ENCODE measurements around a stretch of chr22.

- RAMPAGE, long total RNA = no peak
- RRBS = 1% methylated on average over 27 of the region's 82 CpGs
These were observed 546 bp downstream of the CELSR1 start for GRCh38 chr22:46536844-46537304.

DNA sequence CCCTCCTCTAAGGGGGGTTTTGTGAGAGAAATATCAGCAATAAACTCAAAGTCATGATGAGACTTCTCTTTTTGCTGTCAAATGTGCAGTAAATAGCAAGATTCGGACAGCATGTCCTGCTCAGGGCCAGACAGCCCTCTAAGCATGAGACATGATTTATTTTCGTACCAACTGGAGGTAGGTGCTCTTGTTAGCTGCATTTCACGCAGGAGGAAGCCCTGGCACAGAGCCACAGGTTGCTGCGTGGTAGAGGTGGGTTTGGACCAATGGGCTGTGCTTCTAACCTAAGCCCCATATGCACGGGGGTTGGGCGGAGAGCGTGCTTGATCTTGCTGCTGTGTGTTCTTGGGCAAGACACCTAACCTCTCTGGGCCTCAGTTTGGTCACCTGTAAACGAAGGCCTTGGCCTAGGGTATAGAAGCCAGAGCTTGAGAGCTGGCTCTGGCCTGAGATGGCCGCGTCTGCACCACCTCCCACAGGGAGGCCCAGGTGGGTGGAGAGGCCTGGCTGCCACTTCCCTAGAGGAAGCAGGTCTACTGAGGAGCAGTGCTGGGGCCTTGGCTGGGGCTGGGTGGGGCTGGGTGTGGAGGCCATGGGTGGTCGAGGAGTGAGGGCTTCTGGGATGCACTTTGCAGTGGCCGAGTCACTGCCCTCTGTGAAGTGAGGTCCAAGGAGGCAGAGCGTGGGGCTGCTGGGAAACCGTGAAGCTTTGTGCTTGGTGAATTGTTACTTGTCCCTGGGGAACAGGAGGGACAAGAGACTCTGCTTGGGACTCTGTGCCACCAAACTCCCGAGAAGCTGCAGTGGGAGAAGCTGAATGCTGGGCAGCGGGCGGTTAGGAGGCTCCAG, 38.5 kb upstream of the GRAMD4 start:
- RAMPAGE, long total RNA = no peak
- RRBS = no CpG with 5 or more reads among the region's 17 CpGs

DNA sequence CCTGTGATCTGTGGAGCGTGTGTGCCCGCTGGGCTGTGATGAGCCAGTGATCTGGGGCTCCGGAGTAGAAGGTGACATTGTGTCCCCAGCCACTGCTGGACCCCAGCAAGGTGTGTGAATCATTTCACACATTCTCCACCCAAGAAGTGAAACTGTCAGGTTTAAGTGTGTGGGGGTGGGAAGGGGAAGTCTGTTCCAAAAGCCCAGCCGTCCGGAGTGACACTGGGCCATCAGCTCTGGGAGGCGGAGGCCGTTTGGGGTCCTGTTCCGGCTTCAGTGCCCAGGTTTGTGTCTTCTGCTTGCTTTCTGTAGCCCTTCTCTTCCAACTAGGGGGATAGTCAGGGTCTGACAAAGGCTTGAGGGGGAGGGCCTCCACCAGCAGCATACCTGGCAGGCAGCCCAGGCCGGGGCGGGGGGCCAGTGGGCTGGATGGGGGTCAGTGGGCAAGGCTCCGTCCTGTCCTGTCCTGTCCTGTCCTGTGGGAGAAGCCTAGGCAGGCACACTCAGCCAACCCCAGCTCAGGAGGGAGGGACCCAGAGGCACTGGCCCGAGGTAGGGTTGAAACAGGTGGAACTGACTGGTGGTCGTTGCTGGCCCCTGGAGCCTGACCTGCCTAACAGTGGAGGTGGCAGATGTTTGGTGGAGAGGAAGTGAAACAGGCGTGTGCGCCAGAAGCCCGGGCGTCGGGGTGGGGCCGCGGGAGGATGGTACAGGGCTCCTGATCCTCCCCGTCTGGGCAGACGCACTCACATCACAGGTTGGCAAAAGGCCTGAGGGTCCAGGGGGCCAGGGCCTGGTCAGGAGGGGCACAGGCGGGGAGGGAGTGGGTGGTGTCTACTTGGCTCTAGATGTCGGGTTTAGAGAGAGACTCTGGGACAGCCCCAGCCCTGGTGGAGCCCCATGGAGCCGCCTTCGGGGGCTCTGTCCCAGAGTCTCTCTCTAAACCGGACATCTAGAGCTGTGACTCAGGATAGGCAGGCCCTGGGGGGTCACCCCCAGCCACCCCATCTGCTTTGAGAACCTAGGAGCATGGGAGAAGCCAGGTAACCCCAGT, 32.7 kb upstream of the GRAMD4 start:
- RAMPAGE, long total RNA = no peak
- RRBS = 45% methylated on average over 4 of the region's 27 CpGs

DNA sequence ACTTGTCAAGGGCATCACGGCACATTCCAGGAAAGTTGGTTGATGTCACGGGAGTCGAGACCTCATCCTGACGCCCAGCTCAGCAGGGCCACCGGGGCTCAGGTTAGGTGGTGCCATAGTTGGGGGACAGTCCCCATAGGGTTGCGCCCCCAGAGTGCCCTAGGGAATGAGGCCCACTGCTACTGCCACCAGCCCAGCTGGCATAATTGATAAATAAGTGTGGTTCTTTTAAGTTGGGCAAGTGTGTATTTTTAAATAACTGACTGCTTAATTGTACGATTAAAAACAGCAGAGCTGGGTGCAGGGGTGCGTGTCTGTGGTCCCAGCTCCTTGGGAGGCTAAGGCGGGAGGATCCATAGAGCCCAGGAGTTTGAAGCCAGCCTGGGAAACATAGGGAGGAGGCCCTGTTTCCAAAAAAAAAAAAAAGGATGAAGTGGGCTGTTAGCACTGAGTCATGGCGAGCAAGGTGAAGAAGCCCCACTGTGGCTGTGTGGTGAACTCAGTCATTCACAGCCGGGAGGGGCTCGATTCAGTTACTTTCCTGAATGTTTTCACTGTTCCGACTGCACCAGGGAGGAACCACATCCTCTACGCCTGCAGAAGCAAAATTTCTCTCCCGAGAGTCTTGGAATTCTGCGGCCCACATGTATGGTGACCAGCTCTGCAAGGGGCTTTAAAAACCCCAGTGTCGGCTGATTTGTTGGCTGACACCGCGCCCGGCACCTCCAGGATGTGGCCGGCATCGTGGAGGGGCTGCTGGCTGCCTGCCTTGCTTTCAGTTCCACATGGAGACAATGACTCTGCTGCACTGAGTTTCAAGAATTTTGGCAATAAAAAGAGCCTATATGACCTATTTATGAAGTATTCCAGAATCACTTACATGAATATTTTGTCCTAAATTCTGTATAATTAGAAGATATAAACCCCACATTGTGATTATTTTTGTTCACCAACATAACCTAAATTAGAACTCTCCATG, 27.9 kb upstream of the GRAMD4 start:
- RAMPAGE, long total RNA = no peak
- RRBS = no CpG with 5 or more reads among the region's 22 CpGs

DNA sequence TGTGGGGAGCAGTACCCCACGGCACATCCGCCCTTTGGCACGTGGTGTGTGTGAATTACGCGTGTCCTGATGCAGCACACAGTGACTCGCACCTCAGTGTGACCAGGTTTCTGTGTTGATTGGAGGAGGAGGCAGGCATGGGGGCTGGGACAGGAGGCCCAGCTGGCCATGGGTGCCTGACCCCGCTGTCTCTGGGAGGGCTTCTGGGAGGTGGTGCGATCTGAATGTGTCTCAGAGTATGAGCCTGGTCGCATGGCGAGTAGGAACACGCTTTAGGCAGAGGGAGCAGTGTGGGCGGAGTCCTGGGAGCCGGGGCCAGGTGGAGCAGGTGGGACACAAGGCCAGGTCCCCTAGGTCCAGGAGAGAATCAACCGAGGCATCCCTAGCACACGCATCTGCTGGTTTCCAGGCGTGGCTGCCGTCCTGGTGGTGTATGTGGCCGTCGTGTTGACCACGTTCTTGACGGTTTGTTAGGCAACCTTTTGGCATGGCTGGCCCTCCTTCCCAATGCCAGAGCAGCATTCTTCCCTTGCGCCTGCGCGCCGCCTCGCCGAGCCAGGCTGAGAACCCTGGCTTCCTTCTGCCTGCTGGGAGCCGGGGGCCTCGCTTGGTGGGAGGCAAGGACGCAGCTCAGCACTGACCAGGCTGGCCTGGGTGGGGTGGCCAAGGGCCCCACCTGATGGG, 5.8 kb downstream of the GRAMD4 start:
- RAMPAGE, long total RNA = no peak
- RRBS = no CpG with 5 or more reads among the region's 30 CpGs

DNA sequence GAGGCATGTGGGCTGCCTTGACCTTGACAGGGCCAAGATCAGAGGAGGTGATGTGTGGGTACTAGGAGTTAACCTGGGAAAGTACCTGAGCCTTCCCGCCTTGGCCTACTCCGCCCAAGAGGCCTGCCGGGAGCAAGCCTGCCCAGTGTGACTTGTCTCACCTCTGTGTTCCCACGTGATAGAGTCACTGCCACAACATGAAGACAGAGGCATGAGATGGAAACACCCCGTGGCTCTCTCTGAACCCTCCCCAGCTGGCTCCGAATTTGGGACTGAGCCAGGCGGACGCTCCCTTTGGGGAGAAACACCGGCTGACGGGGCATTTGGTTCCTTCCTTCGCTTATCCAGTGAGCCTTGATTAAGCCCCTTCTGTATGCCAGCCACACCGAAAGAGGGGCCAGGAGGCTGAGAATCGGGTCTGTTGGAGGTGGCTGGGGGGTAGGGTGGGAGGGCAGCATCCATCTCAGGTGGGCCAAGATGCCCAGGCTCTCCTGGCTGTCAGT, 33.6 kb downstream of the GRAMD4 start:
- RAMPAGE, long total RNA = no peak
- RRBS = no CpG with 5 or more reads among the region's 13 CpGs

DNA sequence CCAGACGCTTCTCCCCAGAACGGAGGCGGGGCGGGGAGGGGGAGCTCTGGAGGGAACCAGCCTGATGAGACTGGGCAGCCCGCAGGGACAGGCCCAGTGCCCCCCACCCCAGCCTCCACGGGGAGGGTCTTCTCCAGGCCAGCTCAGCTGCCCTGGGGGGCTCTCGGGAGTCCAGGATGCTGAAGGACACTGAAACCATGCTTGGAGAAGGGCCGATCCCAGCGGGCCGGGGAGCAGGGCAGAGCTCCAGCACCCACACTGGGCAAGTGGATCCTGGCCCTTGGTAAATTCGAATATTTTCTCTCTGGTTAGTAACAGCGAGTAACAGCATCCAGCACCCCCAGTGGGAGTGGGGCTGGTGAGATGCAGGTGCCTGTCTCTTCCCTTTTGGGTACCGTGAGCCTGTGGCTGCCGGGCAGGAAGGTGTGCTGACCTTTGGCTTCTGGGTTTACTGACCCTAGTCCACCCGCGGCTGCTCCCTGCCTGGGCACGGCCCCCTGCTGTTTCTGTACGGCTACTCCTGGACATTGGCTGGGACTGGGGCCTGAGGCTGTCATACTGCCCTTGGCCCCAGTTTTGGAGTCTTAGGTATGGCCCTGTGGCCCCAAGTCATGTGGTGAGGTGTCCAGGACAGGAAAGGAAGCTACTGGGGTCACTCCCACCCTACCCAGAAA, 35.9 kb downstream of the GRAMD4 start:
- RAMPAGE, long total RNA = no peak
- RRBS = no CpG with 5 or more reads among the region's 18 CpGs

GRCh38 chr22:46665159-46665888, 45.1 kb downstream of the GRAMD4 start:
- RAMPAGE, long total RNA = no peak
- RRBS = 95% methylated on average over 8 of the region's 28 CpGs

- RAMPAGE, long total RNA = no peak
- RRBS = no CpG with 5 or more reads among the region's 20 CpGs
These were observed 46.4 kb downstream of the GRAMD4 start for GRCh38 chr22:46666491-46667168.

GRCh38 chr22:46674222-46675028, 54.2 kb downstream of the GRAMD4 start:
- RAMPAGE, long total RNA = no peak
- RRBS = 82% methylated on average over 6 of the region's 34 CpGs

DNA sequence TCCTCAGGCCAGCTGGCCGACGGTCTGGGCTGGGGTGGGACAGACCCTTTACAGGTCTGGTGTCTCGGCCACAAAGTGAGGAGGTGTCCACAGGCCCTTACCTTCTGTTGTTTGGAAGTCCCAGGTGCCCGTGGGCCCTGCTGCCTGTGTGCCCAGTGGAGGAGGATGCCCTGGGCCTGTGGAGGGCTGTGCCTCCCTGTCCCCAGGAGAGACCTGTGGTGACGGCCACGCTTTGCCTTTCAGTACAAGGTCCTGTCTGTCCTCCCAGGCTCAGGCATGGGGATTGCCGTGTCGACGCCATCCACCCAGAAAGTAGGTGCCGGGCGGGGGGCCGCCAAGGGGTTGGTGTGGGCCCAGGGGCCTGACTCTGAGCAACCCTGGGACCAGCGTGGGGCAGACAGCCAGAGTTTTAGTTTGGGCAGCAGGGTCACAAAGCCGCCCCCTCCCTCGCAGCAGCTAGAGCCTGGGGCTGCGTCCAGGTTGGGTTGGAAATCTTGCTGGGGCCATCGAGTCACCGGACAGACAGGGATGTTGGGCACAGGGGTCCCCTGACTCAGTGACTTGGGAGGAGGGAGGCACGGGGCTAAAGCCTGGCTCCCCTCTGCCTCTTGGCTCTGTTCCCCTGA, 56.3 kb downstream of the GRAMD4 start:
- RAMPAGE, long total RNA = no peak
- RRBS = no CpG with 5 or more reads among the region's 19 CpGs

DNA sequence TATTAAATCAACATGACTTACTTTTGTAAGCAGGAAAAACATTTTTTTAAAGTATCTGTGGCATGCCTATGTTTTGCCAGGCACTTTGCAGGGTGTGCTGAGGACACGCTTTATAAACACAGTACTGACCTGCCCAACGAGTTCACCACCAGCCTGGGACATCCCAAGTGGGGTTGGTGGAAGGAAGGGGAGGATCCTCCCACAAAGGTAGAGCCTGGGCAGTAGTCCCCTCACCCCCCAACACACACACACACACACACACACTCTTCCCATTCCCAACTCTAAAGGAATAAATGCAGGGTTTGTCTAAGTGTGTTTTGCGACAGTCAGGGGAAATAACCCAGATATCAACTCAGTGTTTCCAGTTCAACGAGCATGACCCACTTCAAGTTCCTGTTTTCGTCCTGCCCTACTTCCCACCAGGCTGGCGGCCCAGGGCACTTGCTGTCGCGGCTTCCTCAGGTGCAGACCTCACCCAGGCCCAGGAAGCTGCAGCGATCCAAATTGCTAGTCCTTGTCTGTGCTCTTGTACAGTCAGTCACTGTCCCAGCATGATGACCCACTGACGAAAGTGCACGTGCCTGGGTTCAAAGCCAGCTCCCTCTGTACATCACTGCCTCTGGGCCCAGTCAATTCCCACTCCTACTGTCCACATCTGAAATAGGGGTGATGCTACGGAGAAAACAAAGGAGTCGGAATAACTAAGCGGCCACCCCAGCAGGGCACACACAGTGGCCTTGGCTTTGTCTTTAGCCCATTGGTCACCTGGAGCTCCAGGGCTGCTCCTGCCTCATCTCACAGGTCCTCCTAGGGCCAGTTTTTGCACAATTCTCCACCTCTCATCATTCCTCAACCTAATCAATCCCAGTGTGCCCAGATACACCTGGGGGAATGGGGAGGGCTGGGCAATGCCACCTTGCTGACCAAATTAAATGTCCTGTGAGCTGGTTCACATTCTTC, 2.9 kb downstream of the CERK start:
- RAMPAGE, long total RNA = no peak
- RRBS = no CpG with 5 or more reads among the region's 14 CpGs

DNA sequence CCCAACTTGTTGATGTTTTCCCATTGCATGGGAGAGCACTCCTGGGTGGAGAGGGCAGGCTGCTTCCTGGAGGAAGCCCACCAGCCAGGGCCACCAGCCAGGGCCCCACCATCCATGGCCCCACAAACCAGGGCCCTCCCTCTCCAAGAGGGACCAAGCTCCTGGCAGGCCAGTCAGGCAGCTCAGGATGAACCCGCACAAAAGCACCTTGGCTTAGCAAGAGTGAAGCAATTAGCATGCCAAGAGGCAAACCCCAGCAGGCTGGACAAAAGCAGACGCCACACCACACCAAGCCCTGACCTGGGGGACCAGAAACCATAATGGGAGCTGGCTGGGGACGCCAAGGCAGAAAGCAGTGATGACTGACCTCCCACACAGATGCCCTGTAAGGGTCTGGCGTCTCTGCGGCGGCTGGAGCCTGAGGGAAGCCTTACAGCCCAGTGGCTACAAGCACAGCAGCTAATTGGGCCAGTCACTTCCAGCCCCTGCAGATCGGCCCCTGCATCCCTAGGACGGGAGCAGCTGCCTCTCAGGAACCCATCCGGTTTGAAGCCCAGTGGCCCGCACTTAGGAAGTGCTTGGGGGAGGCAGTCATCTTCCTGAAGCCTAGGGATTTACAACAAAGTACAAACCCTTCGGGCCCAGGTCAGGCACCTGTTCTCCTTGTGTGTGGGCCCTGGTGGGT, 2.0 kb downstream of the CERK start:
- RAMPAGE, long total RNA = no peak
- RRBS = no CpG with 5 or more reads among the region's 11 CpGs

DNA sequence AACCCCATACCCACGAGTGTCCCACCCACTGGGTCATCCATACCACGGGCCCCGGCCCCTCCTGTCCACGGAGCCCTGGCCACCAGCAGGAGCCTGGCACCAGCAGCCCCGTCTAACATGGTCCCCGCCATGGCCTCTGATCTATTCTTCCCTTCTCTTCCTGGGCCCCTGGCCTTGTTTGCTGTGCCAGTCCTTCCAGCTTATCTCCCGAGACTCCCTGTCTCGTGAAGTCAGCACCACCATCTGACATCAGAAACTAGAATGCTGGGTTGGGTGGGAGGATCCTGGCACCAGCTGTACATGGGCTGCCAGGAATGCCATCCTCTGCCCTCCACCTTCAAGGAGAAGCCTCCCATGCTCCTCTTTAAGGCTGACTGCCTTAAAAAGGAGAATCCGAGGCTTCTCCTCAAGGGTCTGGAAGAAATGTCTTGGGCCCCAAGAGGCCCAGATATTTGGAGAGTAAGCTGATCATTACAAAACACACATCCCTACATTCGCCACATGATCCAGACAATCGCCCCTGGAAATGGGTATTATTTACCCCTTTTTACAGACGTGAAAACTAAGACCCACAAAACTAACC, 3.4 kb upstream of the CERK start:
- RAMPAGE, long total RNA = no peak
- RRBS = no CpG with 5 or more reads among the region's 12 CpGs

DNA sequence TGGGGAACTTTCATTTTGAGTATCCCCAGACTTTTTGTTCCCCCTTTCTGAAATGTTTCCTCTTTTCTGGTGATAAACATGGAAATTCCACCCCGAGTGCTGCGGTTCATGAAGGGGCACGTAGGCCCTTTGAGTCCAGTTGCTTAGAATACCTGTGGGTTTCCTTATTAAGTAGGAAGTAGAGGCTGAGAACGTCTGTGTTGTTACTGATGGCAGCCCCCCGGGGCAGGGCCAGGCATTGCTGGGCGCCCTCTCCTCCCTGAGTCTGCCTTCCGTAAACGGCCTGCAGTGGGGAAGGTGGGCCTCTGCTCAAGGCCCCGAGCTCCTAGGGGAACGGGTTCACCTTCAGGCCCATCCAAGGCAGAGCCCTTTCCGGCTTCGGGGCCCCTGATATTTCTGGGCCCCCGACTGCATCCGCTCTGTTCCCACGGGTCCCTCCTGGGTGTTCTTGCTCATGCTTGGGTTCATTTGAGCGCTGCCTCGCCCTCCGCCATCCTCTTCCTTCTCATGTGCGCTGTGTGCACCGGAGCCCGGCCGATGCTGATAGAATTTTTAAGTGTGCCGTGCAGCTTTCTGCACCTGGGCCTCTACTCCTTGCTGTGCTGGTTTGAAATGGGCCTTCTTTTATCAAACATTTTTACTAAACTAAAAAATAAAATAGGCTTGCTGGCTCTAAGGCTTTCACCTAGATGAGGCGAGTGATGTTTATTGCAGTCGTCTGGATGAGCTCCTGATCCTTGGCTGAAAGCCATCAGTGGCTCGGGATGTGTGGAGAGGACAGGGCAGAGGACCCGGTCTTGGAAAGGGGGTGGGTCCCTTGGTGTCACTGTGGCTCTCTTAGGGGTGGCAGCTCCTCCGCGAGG, 12.1 kb downstream of the TBC1D22A start:
- RAMPAGE, long total RNA = no peak
- RRBS = no CpG with 5 or more reads among the region's 29 CpGs

GRCh38 chr22:46881292-46881710, 118.9 kb downstream of the TBC1D22A start:
- RAMPAGE, long total RNA = no peak
- RRBS = no CpG with 5 or more reads among the region's 10 CpGs

DNA sequence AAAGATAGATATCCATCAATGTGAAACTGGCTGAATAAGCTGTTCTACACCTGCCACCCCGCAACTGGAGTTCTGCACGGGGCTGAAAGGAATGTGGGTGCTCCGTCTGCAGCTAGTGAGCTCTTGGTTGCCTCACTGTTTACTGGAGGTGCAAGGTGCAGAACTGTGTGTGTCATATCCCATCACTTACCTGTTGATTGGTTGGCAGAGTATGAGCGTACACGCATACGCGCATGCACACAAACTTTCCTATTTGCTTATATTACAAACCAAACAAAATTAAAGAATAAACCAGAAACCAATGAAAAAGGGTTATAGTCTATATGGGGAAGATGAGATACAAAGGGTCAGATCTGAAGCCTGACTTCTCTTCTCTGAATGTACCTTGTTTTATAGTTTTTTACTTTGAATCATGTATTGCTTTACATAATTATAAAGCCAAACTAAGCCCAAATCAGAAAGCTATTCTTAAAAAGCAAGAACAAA, 324.5 kb downstream of the TBC1D22A start:
- RAMPAGE, long total RNA = no peak
- RRBS = no CpG with 5 or more reads among the region's 7 CpGs

- RAMPAGE, long total RNA = no peak
- RRBS = no CpG with 5 or more reads among the region's 18 CpGs
These were observed 396.0 kb downstream of the TBC1D22A start for GRCh38 chr22:47158149-47159101.

GRCh38 chr22:47163885-47164975, 401.8 kb downstream of the TBC1D22A start:
- RAMPAGE, long total RNA = no peak
- RRBS = no CpG with 5 or more reads among the region's 37 CpGs

DNA sequence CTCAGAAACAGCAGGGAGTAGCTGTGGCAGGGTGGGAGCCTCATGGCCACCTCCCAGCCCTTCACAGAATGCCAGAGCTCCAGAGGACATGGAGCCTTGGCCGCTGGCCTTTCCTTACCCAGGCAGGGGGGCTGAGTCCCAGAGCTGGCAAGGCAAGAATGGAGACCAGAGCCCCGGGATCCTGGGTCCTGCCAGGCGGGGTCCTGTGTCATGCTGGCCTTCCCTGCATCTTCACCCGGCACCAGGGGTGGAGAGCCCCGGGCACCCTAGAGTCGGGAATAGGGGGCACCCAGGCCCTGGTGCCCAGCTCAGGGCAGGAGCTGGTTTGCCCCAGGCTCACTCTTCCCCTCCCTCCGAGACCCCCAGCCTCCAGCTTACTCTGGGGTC, 519.9 kb downstream of the TBC1D22A start:
- RAMPAGE, long total RNA = no peak
- RRBS = 96% methylated on average over 3 of the region's 7 CpGs

Measured in kidney epithelial cell (primary cell).